ENCODE data around the gene TK1.

DNA sequence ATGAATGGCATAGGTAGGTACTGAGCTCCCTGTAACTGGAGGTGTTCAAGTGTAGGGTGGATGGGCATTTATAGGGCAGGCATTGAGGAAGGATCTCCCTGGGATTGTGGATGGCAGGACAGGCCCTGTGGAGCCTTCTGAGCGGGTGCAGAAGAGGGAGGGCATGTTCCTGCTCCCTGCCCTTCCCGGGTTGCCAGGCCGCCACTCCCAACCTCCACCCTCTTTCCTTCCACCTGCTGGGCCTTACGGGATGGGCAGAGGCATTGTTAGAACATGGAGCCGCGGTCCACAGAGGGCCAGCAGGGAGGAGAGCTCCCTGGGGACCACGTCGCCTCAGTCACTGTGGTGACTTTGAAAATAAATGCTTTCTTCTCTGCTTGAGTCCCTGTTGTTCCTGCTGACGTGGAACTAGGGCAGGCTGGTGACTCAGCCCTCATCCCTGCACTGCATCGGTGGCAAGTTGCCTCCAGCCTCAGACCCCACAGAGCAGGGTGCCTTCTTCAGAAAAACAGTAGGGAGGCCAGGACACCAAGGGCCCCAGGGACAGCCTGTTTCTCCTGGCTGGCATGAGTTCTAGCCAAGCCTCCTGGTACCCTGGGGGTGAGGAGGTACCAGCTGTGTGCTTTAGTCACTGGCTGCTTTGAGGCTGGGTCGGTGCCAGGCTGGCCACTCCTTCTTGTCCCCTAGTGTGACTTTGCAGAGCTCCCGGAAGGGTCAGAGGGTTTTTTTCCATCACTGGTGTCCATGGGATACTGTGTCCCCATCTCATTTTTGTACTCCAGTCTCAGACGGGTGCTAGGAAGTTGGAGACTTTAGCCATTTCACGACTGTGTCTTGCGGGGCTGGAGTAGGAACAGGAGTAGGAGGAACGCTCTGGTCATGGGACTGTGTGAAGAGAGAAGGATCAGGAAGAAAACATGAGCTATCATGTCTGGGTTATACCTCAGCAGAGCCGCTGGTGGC, 84.5 kb downstream of the SEPTIN9 start:
- PRO-cap, result no peak
- CAGE, long polyA plus RNA, result no peak

DNA sequence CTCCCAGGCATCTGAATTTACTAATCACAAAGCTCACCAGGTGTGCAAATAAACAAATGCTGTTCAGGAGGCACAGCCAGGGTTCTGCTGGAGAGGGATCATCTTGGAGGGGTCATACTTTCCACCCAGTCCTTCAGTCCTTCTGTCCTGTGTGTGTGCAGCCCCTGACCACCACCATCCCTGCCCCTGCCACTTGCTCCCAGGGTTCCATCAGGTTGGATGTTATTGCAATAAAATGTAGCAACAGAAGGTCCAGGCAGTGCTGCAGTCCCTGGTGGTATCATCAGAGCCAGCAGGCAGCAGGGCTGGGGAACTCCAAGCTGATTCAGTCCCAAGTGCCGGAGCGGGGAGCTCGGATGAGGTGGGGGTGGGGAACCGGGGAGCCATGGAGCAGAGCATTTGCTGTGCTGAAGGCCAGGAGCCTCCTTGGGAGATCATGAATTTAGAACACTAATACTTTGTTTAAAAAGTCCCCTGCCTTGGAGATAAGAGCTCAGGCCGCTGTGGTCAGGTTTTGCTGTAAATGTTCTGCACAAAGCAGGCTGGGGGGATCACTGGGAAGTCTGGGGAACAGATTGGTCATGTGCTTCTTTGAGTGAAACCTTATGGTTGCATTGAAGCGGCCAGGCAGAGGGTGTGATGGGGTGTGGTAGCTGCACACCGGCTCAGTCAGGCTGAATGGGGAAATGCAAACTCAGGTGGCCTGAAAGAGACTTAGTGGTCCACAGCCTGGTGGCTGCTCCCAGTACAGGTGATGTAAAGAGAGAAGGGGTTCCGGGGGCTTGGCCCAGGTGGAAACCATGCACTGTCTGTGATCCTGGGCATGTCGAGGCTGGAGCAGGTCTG, 85.4 kb downstream of the SEPTIN9 start:
- PRO-cap, result no peak
- CAGE, long polyA plus RNA, result no peak

GRCh38 chr17:77371578-77371894, 90.2 kb downstream of the SEPTIN9 start:
- PRO-cap, result no peak
- CAGE, long polyA plus RNA, result no peak

- PRO-cap, result unidirectional peak, plus-strand start at chr17:77400558
- CAGE, long polyA plus RNA, result no peak
Measured at GRCh38 chr17:77400137-77400847, 119.0 kb downstream of the SEPTIN9 start.

- PRO-cap, result no peak
- CAGE, long polyA plus RNA, result no peak
Measured at GRCh38 chr17:77435944-77436779, 154.9 kb downstream of the SEPTIN9 start.

DNA sequence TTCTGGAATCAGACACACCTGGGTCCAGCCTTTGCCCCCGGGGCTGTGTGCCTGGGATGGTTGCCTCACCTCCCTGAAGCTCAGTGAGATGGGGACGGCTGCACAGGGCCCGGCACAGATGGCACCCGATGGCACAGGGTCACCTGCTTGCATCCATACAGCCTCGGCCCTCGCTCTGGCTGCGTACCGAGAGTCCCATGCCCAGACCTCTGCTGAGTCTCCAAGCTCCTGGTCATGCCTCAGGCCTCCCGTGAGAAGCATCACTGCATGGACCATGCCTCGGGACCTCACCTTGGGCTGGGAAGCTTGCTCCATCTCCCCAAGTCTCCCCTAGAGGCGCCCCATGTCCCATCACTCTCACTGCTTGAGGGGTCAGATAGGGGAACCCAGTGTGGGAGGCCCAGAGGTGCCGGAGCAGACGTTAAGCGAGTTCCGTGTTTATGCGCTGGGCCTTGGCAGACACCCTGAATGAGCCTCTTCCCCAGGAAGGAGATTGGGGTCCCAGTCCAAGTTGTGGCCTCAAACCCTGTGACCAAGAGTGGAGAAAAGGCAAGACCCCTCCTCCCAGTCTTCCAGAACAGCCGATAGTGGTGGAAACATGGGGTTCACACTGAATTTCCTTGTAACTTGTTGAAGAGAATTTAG, 175.9 kb downstream of the SEPTIN9 start:
- PRO-cap, result unidirectional peak, plus-strand start at position 428 of the sequence
- CAGE, long polyA plus RNA, result no peak

- PRO-cap, result no peak
- CAGE, long polyA plus RNA, result no peak
Measured at GRCh38 chr17:77610663-77610917, 329.3 kb downstream of the SEPTIN9 start.

DNA sequence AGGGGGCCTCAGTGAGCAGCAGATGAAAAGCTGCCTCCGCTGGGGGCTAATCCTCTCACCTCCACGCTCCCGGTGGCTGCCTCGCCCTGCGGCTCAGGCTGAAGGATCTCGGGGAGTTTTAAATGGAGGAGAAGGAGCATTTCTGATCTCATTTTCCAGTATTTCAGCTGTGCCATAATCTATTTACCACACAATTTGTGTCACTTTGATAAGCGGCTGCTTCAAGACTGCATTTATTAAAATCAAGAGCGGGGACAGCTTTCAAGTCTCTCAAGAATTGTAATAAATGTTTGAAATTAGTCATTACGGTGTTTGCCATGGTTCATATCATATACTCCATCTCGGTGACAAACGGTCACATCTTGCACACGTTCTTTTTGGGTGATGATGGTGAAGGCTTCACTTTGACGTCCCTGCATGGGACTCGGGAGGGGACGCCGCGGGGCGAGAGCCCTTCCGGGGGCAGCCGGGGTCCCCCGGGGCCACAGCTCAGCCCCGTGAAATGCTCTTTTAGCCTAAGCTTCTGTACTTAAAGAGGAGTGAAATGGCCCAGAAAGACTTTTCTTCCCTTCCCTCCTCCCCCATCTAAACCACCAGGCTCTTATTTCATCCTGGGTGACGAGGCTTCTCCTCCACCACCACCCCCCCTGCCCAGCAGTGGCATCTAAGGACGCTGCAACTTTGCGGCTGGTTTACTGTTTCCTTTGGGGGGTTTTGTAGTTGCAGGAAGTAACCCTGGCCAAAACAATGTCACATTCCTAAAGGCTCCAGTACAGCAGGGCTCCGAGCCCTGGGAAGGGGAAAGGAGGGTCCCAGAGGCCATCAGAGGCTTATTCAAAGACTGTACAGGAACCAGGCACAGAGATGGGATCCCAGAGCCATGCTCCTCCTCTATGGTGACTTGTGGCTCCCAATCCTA, 313.1 kb upstream of the TNRC6C start:
- PRO-cap, result no peak
- CAGE, long polyA plus RNA, result no peak

DNA sequence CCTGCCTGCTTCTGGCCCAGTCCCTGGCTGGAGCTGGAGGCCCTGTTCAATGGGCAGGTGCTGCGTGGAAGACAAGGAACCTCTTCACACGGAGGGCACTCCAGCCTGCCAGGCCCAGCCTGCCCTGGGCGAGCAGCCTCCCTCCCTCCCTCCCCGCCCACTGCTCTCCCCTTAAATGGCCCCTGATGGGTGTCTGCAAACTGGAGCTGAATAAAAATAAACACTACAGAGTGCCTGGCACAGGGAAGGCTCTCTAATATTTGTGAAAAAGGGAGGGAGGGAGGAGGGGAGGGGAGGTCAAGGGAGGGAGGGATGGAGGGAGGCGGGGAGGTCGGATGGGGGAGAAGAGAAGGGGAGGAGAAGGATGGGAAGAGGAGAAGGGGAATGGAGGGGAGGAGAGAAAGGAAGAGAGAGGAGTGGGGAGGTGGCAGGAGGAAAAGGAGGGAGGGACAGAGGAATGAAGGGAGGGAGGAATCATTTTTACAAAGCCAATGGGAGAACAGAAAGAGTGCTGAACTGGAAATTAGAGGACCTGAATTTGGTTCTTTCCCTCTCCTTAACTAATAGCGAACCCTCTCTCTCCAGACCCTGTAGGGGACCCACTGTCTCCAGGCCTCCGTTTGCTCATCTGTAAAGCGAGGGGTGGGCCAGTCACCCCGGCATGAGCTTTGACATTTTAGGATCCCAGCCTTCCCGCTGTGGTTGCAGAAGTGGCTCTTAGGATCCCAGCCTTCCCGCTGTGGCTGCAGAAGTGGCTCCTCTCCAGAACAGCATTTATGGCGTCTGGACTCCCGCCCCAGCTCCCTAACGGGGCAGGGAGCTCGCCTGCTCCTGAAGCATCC, 222.7 kb upstream of the TNRC6C start:
- PRO-cap, result no peak
- CAGE, long polyA plus RNA, result no peak

GRCh38 chr17:77864626-77865184, 93.8 kb upstream of the TNRC6C start:
- PRO-cap, result no peak
- CAGE, long polyA plus RNA, result no peak

DNA sequence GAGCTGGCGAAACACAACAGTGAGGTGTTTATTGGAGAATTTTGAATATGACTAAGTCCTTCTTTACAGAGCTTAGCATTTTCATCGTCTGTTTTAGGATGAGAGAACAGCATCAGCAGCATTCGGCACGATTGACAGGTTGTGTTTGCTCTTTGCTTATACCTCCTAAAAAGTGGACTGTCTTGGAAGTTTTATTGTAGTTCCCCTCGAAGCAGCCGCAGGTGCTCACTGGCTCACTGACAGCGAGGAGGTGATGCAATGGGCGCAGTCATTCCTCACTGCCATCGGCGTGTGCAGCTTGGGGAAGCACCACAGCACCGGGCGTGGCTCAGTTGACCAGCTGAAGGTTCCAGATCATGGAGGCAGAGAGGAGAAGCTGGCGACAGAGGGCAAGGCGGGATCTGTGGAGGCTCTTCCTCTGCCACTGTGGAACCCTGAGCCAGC, 72.2 kb upstream of the TNRC6C start:
- PRO-cap, result no peak
- CAGE, long polyA plus RNA, result no peak

- PRO-cap, result no peak
- CAGE, long polyA plus RNA, result no peak
Measured at GRCh38 chr17:77886788-77887313, 71.7 kb upstream of the TNRC6C start.

- PRO-cap, result bidirectional peak, plus-strand start at chr17:77957796, minus-strand start at chr17:77957693; bidirectional peak, plus-strand start at chr17:77958105, minus-strand start at chr17:77957929
- CAGE, long polyA plus RNA, result no peak
Measured at GRCh38 chr17:77957247-77958351, 904 bp upstream of the TNRC6C start.

GRCh38 chr17:78108019-78108561, 20.5 kb downstream of the TMC6 start:
- PRO-cap, result no peak
- CAGE, long polyA plus RNA, result no peak

GRCh38 chr17:78120473-78121598, 7.7 kb downstream of the TMC6 start:
- PRO-cap, result no peak
- CAGE, long polyA plus RNA, result no peak

GRCh38 chr17:78141757-78142887, 4.1 kb upstream of the C17orf99 start:
- PRO-cap, result no peak
- CAGE, long polyA plus RNA, result no peak

- PRO-cap, result no peak
- CAGE, long polyA plus RNA, result no peak
Measured at GRCh38 chr17:78169371-78170074, 1.1 kb downstream of the SYNGR2 start.

- PRO-cap, result no peak
- CAGE, long polyA plus RNA, result start-site peak on the minus strand at chr17:78171772-78171973, 18 and 30 reads in 2 replicates
Measured at GRCh38 chr17:78171704-78172546, 3.5 kb downstream of the SYNGR2 start.

DNA sequence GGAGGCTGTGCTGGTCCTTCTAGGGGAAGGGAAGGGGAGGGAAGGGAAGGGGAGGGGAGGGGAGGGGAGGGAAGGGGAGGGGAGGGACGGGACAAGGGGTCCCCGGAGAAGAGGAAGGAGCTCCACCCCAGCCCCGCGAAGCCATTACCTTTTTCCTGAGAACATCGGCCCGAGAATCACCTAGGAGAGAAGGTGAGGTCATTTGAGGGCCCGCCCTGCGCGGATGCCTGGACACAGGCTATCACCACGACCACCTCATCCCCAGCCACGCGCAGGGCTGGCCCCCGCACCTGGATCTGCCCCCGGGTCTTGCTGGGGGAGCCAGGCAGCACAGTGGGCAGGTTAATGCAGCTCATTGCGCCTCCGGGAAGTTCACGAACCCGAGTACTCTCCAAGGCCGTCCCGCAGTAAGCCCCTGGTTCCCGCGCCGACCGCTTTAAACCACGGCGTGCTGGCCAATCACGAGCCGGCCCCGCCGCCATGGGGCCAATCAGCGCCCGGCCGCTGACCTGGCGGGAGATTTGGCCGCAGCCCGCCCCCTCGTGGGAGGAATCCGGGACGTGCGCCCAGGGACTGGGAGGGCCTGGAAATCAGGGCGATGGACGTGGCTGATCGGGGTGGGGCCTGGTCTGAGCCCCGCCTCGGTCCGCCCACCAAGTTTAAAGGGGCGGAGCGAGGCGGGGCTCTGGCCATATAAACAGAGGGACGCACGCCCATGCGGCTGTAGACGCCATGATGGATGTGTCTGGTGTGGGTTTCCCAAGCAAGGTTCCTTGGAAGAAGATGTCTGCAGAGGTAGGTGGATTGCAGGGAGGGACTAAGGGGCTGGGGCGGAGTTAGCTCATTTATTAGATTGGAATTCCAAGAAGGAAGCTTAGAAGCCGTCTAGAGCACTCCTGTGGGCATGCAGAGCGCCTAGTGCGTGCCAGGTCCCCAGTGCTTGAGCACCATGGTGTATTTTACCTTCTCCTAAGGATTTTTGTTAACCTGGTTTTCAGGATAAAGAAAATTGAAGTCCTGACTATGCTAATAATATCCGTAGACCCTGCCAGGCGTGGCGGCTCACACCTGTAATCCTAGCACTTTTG, at the start of gene TK1:
Gene TK1, minus strand, starts transcription at position 414 of the 1,088 bp plus-strand sequence.
- PRO-cap, result unidirectional peak, minus-strand start at position 413 of the sequence; unidirectional peak, plus-strand start at position 724 of the sequence
- CAGE, long polyA plus RNA, result start-site peak on the minus strand centred at position 413 of the sequence, 11 bp wide, 57 and 38 reads in 2 replicates

DNA sequence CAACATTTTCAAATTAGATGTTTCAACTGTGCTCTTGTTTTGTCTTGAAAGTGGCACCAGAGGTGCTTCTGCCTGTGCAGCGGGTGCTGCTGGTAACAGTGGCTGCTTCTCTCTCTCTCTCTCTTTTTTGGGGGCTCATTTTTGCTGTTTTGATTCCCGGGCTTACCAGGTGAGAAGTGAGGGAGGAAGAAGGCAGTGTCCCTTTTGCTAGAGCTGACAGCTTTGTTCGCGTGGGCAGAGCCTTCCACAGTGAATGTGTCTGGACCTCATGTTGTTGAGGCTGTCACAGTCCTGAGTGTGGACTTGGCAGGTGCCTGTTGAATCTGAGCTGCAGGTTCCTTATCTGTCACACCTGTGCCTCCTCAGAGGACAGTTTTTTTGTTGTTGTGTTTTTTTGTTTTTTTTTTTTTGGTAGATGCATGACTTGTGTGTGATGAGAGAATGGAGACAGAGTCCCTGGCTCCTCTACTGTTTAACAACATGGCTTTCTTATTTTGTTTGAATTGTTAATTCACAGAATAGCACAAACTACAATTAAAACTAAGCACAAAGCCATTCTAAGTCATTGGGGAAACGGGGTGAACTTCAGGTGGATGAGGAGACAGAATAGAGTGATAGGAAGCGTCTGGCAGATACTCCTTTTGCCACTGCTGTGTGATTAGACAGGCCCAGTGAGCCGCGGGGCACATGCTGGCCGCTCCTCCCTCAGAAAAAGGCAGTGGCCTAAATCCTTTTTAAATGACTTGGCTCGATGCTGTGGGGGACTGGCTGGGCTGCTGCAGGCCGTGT, 7.6 kb upstream of the TMEM235 start:
- PRO-cap, result no peak
- CAGE, long polyA plus RNA, result no peak